LUHMES (cell line): ENCODE data around the genes PCDH11Y, TSPY8 and TSPY3.

DNA sequence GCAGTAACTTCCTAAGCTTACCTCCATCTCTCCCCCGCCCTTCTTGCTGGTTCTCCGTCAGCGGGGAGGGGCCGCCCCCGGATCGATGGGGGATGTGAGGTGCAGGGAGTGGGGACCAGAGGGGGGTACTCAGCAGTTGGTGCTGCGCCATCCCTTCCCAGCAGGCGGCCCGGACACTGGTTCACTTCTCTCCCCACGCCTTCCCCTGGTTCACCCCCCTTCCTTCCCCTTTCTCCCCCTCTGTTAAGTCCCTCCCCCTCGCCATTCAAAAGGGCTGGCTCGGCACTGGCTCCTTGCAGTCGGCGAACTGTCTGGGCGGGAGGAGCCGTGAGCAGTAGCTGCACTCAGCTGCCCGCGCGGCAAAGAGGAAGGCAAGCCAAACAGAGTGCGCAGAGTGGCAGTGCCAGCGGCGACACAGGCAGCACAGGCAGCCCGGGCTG lies at the start of gene PCDH11Y:
Gene PCDH11Y (plus strand): TSS at position 296 of the 440 bp plus-strand sequence.
- PRO-cap: no peak

- PRO-cap: no peak
These were observed 261.1 kb upstream of the AMELY start for GRCh38 chrY:7172666-7173045.

GRCh38 chrY:9357614-9358098 lies at the start of gene TSPY8:
Gene TSPY8, plus strand, starts transcription at chrY:9357797.
- PRO-cap: no peak

DNA sequence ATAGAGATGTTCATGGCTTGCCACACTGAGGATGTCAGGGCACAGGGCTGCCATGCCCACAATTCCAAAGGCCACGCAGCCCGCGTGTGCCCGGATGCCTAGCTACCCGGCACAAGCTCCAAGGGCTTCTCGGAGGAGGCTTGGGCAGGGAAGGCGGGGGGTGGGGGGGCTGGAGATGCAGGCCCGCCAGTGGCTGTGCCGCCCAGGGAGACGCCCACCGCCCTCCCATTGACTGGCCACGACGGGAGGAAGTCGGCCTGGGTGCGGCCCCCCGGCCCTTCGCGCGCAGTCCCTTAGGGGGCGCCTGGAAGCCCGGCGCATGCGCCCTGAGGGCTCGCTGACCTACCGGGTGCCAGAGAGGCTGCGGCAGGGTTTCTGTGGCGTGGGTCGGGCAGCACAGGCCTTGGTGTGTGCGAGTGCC lies at the start of gene TSPY3:
Gene TSPY3 (plus strand): TSS at position 274 of the 421 bp plus-strand sequence.
- PRO-cap: no peak

DNA sequence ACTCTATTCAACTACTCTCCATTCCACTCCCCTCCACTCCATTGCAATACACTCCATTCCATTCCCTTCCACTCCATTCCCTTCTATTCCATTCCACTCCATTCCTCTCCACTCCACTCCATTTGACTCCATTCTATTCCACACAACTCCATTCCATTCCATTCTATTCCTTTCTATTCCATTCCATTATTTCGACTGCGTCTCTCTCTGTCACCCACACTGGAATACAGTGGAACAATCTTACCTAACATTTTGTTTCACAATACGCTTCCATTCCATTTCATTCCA lies 1304.7 kb downstream of the TSPY10 start:
- PRO-cap: no peak

GRCh38 chrY:14559214-14559676 lies 34.9 kb downstream of the NLGN4Y start:
- PRO-cap: no peak

DNA sequence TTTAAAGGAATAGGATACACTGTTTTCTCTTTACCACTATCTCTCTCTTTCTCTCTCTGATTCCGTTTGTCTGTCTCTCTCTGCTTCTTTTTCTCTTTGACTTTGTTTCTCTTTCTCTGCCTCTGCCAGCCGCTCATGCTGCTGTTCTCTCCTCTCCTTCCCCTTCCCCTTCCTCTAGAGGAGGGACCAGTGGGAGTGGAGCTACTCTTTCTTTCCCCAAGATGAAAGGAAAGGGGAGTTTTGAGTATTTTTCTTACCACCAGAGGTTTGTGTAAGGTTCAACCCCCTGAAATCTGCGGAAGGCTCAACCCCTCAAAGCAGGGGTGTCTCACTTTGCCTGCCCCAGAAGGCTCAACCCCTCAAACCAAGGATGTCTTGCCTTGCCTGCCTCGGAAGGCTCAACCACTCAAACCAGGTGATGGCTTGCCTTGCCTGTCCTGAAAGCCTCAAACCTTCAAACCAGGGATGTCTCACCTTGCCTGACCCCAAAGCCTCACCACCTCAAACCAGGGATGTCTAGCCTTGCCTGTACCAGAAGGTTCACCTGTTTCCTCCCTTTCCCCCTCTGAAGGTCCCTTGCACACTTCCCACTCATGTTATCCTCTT lies 267.1 kb upstream of the HSFY2 start:
- PRO-cap: no peak

DNA sequence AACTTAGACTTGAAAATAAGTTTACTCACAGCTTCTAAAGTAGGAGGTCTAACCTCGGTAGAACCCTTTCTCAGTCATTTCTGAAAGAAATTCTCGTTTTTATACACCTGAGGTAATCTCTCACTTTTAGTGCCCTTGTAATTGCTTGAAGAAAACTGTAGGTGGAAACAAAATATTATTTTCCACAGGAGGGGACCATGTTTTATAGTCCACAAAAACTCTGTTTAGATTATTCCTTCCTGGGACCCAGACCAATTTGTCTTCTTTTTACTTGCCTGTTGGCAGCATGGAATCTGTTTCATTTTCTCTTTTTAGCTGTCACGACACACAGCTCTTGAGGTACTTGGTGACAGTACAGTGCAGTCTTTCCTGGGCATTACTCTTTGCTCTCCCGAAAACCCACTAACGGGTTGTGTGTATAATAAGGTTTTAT lies 933 bp downstream of the EIF1AY start:
- PRO-cap: no peak